A375 (cell line): Measurements from ENCODE around the genes CNGA4 and OR2AG1.

DNA sequence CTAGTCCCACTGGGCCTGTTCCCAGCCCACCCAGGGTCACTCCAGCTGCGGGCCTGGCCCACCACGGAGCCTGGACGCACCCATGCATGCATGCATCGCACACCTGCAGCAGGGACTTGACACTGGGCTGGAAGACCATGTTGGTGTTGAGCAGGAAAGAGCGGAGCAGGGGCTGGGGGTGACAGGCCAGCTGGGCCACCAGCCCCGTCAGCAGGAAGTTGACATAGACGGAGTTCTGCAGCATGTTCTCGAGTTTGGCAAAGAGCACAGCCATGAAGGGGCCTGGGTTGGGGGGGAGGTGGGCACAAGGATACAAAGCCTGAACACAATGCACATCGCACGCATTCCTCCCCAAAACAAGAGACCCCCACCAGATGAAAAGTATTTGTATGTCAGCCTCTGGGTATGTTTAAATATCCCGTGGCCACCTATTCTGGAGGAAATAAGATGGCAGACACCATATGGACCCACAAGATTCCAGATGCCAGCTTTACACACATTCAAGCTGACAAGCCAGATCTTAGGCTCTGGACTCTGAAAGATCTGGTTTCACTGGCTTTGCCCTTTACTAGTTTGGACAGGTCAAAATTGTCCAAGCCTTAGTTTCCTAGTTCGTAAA lies 9.4 kb downstream of the C11orf42 start:
- RAMPAGE, long total RNA, result no peak

- RAMPAGE, long total RNA, result no peak
These were observed 8.6 kb downstream of the FHIP1B start for GRCh38 chr11:6225822-6226347.

DNA sequence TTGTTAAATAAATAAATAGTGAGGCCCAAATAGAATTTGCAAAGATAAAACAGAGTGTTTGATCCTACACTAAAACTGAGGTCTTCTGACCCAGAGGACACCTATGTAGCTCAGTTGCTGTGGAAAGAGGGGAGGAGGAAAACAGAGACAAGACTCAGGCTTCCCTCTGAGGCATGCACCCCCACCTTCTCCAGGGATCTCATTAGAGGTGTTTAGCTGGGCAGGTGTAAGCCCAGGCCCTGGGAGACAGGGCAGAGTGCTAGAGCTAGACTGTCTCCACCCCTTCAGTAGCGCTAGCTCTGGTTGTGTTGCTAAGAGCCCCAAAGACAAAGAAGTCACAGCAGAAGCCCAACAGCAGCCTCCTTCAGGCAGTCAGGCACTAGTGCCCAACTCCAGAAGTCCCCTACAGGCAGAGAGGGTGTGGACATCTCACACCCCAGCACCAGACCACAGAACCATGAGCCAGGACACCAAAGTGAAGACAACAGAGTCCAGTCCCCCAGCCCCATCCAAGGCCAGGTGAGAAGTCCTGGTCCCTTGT lies at the start of gene CNGA4:
Gene CNGA4, plus strand, starts transcription at position 340 of the 541 bp plus-strand sequence.
- RAMPAGE, long total RNA, result no peak

- RAMPAGE, long total RNA, result no peak
These were observed 113 bp downstream of the CAVIN3 start for GRCh38 chr11:6320349-6320427.

DNA sequence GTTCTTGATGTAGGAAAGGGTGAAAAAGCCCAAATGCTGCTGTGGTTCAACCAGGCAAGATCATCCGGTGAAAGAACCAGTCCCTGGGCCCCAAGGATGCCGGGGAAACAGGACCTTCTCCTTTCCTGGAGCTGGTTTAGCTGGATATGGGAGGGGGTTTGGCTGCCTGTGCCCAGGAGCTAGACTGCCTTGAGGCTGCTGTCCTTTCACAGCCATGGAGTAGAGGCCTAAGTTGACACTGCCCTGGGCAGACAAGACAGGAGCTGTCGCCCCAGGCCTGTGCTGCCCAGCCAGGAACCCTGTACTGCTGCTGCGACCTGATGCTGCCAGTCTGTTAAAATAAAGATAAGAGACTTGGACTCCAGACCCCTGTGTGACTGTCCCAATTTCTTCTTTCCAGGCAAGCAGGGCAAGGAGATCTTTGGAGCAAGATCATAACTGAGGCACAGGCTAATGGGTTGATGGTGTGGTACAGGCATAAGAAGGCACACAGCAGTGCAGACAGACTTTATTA lies 4.4 kb downstream of the SMPD1 start:
- RAMPAGE, long total RNA, result no peak

- RAMPAGE, long total RNA, result no peak
These were observed 411 bp upstream of the TRIM3 start for GRCh38 chr11:6474042-6474661.

GRCh38 chr11:6515404-6515813 lies 18.3 kb downstream of the DNHD1 start:
- RAMPAGE, long total RNA, result no peak

DNA sequence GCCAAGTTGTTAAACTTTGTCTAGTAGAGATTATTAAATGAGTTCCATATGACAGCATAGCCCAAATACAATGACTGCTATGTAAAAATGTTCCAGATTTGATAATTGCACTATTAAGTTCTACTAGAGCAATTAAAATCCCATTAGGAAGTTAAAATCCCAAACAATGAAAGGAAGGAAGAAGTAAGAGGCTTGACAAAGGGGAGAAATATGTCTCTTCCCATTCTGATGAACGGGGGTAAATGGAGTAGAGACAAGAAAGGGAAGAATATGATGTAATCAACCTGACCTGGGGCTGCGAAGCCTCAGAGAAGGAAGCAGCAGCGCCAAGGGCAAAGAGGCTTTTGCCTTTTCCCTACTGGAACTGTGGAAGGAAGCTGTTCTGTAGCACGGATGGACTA lies 26.8 kb downstream of the RRP8 start:
- RAMPAGE, long total RNA, result no peak

DNA sequence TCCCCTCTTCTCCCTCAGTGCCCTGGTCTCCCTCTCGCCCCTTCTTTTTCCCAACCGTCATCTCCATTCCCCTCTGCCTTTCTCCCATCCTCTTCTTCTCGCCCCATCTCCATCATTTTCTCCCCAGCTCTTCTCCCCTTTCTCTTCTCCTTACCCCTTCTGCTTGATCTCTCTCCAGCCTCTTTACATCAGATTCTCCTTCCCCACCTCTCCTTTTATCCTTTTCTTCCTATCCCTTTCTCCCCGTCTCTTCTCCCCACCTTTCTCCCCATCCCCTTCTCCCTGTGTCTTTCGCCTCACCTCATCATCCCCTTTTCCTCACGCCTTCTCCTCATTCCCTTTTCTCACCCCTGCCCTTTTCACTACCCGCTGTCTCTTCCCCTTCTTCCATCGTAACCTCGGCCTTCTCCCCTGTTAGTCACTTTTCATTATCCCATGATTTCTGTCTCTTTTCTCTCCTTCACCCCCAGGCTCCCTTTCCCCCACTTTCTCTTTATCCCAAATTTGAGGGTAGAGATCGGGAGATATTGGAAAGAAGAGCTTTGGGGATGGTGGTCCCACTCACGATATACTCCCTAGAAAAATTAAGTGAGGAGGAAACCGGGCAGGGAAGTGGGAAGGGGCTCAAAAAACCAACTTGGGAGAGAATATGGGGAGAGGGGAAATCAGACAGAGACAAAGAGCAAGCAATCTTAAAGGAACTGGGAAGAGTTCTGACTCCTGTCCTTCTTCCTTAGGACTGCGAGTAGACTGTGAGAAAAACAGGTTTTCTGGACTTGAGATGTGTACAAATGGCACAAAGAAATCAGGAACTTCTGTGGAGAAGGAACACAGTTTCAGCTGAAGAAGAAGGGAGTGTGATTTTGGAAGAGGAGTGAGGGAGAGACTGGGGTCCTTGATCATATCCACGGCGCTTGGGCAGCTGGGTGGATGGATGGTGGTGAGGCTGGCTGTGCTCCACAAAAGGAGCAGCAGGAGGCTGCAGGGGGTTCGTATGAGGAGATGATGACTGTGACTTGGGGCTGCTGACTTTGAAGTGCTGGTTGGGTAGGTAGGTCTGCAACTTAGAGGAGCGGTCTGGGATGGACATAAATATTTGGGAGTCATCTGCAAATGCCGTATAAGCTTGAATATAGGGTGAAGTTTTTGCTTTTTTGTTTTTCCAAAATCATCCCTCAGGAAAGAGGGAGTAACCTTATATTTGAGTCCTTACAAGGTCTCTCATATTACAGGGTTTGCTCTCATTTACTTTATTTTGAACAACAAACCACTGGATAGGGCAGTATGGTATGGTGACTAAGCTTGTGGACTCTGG lies 1.0 kb upstream of the DCHS1 start:
- RAMPAGE, long total RNA, result no peak

DNA sequence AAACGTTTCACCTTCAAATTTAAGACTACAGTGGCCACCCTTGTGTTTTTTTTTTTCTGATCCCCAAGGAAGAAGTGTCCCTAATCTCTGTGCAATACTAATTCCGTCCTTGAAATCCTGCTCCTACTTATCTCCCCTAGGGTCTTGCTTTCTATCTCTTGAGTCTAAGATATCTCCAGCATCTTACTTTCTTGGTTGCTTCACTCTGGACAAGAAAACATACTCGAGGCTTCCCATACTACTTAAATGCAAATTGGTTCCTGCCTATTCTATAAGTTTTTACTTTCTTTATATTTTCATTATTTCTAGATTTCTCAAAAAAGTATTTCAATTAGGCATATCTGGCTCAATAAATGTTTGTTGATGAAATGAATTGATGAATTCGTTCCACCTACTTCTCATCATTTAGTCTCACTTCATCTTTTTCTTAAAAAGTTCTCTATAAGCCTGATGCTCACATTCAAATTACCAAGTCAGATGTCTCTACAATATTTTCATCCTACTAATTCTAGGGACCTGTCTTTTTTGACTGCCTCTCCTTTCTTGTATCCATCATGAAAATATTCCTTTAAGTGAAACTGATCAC lies 28.3 kb downstream of the OR2AG2 start:
- RAMPAGE, long total RNA, result no peak

GRCh38 chr11:6782841-6783101 lies at the start of gene OR2AG1:
TSS of gene OR2AG1 (plus strand) at chr11:6783020.
- RAMPAGE, long total RNA, result no peak

GRCh38 chr11:6798288-6798591 lies 1.2 kb downstream of the OR6A2 start:
- RAMPAGE, long total RNA, result no peak

GRCh38 chr11:7251481-7251743 lies 292 bp upstream of the SYT9 start:
- RAMPAGE, long total RNA, result no peak

- RAMPAGE, long total RNA, result no peak
These were observed 62.2 kb downstream of the PPFIBP2 start for GRCh38 chr11:7575681-7576735.

DNA sequence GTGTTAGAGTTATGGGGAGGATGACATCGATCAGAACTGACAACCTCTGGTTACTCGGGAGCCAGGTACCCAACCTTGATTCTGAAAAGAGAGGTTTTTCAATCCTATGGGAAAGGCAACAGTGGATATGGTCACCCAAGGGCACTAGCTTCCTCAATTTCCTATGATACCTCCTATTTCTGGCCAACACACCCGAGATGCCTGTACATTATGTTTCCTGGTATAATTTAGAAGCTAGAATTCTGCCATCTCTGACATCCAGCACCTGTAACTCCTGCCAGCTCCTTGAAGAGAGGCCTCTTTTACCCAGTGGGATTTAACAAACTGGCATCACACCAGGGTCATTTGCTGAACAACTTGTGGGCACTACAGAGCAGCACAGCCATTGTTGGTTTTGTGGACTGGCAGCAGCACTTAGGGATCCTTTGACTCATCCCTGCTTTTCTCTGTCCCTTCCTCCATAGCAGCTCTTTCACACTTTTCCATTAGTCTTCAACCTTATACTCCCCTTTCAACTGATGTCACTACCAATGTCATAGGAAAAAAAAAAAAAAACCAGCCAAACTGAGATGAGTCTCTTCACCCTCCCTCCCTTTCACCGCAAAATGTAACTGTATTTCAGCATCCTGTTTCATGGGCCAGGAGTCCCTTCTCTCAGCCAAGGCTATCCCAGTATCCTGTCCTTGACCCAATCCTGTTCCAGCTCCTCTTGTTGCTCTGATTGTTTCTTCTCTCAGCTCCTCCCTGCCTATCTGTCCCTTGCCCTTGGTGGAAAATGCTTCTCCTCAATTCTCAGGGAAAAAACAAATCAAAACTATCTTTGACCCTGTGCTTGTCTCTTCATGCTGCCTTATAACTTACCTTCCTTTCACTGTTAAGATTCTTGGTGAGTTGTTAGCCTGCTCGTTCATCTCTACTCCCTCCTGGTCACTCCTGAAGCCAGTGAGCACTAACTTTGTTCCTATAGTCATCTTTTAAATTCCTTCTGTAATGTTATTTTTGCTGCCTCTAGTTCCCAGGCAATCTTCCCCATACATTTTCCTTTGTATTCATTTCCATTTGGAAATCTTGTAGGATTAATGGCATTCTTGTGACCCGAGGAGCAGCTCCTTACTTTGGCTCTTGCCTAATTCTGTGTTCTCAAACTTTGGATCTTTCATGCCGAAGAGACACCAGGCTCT lies 68.8 kb downstream of the PPFIBP2 start:
- RAMPAGE, long total RNA, result no peak

DNA sequence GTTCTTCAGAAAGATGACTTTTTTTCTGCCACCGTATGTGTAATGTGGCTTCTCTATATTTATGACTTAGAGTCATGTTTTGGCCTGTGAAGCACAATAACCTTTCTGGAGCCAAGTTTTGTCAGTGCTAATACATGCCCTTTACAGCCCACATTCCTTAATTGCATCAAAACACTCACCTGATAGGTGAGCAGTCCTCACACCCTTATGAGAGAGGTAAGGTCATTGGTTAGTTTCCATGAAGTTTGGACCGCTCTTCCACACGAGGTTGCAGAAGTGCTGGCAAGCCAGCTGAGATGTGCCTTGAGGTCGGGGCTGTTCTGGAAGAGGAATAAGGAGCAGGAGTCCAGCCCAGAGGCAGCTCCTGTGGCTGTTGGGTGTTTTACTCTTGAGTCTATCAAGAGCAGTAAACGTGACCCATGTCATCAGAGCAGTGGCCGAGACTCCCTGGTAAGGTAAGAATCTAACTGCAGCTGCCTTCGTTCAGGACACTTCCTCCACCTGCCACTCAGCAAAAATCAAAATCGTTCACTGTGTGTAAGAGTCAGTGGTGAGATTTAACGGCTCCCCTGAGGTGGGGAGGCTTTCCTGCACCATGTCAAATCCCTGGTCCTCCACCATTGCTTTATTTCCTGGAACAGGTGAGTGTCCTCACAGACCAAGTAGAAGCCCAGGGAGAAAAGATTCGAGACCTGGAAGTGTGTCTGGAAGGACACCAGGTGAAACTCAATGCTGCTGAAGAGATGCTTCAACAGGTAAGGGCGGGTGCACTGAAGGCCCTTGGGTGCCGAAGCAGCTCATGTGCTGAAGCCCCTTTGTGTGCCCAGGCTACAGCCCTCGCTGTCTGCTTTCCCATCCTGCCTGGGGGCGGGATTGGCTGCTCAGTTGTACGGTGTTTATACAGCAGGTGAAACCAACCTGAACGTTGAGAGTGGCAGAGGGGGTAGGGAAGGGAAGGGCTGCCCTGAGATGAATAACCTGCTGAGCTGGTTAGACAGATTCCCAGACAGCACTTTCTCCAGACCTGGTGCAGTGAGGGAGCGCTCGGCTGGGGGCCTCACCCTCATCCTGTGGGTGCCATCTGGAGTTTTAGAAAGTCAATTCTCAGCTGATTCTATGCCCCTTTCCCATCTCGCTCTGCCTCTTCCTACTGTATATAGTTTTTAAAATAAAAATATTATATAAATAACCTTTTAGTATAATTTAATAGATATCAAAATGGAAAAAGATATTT lies 76.0 kb downstream of the CYB5R2 start:
- RAMPAGE, long total RNA, result no peak

- RAMPAGE, long total RNA, result no peak
These were observed 347 bp downstream of the CYB5R2 start for GRCh38 chr11:7672998-7673307.

GRCh38 chr11:7697537-7698518 lies 8.4 kb downstream of the OVCH2 start:
- RAMPAGE, long total RNA, result no peak

GRCh38 chr11:8018411-8019696 lies 31.7 kb downstream of the EIF3F start:
- RAMPAGE, long total RNA, result no peak

- RAMPAGE, long total RNA, result no peak
These were observed 21.3 kb upstream of the TUB start for GRCh38 chr11:8059722-8060157.